Epidermal melanocyte (primary cell): Measurements from ENCODE around the gene MKRN1.

DNA sequence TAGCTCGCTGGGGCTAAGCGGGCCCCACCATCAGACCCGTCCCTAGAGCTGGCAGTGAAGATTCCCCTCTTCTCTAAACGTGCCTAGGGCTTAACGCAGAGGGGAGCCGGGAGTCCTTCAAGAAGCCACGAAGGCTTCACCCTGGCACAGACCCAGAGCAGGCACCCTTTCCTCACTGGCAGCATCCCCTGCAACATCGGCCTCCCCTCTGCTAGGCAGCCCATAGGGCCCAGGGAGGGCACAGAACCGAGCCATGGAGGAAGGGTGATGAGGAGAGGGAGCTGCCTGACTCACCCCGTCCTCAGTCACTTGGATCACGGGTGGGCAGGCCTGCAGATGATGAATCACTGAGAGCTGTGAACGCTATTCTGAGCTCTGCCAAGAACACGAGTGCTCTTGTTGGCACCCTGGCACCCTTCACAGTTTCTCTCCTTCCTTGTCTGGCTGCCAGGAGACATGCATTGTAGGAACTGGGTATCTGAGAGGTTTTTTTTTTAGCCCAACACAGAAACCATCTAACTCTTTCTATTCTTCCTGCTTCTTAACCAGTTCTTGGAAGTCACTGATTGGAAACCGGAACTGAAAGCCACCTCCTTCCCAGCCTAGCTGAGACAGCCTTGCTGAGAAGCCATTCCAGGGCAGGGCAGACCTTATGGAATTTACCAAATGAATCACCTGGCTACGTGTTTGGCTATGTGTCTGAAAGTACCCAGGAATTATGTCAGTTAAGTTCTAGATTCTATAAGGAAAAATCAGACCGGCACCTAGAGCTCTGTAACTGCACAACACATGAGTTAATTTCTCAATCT, 82.2 kb downstream of the SLC37A3 start:
- RRBS, result no CpG with 5 or more reads among the region's 16 CpGs

DNA sequence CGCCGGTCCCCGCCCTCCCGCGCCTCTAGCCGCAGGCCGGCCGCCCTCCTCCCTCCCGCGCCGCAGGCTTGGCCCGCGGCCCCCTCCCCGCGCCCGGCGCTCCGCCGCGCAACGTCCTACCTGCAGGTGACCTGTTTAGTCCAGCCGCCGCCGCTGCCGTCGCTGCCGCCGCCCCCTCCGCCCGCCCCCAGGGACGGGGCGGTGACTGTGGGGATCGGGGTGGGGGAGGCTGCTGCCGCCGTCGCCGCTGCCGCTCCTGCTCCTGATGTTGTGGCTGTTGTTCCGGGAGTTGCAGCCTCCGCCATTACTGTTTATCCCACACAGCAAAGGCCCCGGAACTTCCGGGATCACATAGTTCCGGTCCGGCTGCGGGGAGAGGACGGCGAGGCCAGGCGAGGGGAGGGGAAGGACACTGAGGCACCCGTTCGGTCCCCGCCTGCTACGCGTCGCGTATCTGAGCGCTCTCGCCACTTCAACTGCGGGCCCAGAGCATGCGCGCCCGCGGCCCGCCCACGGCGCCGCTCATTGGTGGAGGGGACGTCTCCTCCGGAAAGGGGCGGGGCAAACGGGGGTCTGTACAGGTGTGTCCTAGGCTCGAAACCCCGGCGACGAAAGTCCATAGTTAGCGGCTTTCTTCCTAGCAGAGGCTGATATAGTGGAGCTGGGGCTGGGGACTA, at the start of gene MKRN1:
MKRN1 (minus strand) TSS at position 466 of the 677 bp plus-strand sequence.
- RRBS, result 3% methylated on average over 13 of the region's 75 CpGs

- RRBS, result no CpG with 5 or more reads among the region's 20 CpGs
These were observed 38.8 kb upstream of the MKRN1 start for GRCh38 chr7:140518061-140518530.

GRCh38 chr7:140672995-140673941, 523 bp downstream of the ADCK2 start:
- RRBS, result 5% methylated on average over 27 of the region's 93 CpGs

GRCh38 chr7:140739649-140740182, 43.2 kb downstream of the NDUFB2 start:
- RRBS, result no CpG with 5 or more reads among the region's 3 CpGs

DNA sequence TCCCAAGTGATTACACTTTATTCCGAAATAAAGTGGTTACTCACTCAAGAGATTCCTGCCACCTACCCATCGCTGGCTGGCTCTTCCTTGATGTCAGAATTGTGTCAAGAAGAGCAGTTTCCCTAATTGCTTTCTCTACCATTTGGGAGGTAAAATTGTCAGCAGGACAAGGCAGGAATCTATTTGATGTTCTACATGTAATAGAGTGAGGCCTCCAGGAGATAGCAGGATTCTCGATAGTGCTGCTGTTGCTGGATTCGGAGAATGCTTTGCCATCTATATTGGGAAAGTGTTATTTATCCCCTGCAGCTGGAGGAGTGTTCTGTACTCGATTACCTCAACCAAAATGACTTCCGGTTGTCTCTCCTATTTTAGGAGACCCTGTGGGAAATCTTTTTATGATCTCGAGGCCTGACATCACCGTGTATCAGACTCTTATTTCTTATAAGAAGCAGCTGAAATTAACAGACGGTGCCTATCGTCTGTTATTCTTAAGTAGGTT, 217.1 kb downstream of the TMEM178B start:
- RRBS, result no CpG with 5 or more reads among the region's 10 CpGs

DNA sequence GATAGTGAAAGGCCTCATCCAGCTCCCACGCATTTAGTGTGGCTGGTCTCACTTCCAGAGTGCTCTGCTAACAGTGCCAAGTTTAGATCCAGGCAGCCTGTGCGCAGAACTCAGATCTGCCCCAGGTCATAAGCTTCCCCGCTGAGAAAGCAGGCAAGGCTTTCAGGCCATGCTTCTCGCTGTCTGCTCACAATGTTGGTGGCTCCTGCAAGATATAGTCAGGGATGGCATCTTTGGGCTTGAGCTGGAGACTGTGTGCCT, 11.4 kb downstream of the AGK start:
- RRBS, result no CpG with 5 or more reads among the region's 4 CpGs

GRCh38 chr7:141573503-141574019, 22.4 kb downstream of the AGK start:
- RRBS, result no CpG with 5 or more reads among the region's 8 CpGs

GRCh38 chr7:142620294-142620790, 128.9 kb upstream of the PRSS1 start:
- RRBS, result no CpG with 5 or more reads among the region's 6 CpGs

GRCh38 chr7:142637155-142637727, 112.0 kb upstream of the PRSS1 start:
- RRBS, result no CpG with 5 or more reads among the region's 6 CpGs

- RRBS, result no CpG with 5 or more reads among the region's 3 CpGs
These were observed 92.8 kb upstream of the PRSS1 start for GRCh38 chr7:142656390-142656965.

- RRBS, result no CpG with 5 or more reads among the region's 6 CpGs
These were observed 37.6 kb upstream of the PRSS1 start for GRCh38 chr7:142711735-142712049.

DNA sequence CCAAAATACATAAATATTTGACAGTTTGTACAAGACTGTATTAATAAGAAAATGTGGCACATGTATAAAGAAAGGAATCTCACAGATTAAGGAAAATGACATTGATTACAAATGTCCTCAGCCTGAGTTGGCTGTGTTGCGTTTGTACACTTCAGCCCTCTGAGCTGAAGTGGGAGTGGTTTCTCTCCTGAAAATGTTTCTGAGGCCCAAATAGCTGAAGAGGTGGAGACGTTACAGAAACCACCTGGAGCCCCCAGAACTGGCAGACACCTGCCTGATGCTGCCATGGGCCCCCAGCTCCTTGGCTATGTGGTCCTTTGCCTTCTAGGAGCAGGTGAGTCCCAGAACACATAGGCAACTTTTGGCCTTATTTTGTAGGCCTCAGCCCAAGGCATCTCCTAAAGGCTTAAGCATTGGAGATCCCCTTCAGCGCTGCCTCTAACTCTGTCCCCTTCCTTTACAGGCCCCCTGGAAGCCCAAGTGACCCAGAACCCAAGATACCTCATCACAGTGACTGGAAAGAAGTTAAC, 34.1 kb upstream of the PRSS1 start:
- RRBS, result no CpG with 5 or more reads among the region's 3 CpGs

DNA sequence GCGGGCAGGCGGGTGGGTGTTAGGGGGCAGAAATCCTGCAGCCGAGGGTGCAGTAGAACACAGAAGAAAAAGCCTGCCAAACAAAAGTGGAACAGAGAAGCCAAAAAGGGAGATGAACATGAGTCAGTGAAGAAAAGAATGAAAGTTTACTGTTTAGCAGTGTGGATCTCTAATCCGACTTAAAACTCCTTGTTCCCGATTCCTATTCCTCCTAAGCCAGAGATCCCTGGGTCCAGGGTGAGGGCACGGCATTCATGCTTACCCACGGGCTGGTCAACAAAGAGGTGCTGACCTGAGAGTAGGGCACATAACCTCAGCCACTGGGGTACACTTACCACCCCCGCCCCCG, 27.1 kb downstream of the PRSS2 start:
- RRBS, result no CpG with 5 or more reads among the region's 9 CpGs

- RRBS, result no CpG with 5 or more reads among the region's 4 CpGs
These were observed 35.2 kb downstream of the PRSS2 start for GRCh38 chr7:142805781-142806521.

GRCh38 chr7:142807568-142808234, 36.9 kb downstream of the PRSS2 start:
- RRBS, result no CpG with 5 or more reads among the region's 5 CpGs

DNA sequence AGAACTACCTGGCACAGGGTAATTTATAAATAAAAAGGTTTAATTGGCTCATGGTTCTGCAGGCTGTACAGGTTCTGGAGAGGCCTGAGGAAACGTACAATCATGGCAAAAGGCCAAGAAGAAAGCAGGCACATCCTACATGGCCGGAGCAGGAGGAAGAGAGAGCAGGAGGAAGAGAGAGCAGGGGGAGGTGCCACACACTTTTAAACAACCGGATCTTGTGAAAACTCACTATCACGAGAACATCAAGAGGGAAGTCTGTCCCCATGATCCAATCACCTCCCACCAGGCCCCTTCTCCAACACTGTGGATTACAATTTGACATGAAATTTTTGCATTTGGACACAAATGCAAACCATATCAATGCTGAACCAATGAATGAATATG, 6.1 kb downstream of the TRPV5 start:
- RRBS, result 3% methylated on average over 1 of the region's 4 CpGs

GRCh38 chr7:143283215-143283880, 1.4 kb upstream of the TMEM139 start:
- RRBS, result no CpG with 5 or more reads among the region's 6 CpGs

GRCh38 chr7:143285830-143287100, 1.5 kb downstream of the TMEM139 start:
- RRBS, result no CpG with 5 or more reads among the region's 20 CpGs

DNA sequence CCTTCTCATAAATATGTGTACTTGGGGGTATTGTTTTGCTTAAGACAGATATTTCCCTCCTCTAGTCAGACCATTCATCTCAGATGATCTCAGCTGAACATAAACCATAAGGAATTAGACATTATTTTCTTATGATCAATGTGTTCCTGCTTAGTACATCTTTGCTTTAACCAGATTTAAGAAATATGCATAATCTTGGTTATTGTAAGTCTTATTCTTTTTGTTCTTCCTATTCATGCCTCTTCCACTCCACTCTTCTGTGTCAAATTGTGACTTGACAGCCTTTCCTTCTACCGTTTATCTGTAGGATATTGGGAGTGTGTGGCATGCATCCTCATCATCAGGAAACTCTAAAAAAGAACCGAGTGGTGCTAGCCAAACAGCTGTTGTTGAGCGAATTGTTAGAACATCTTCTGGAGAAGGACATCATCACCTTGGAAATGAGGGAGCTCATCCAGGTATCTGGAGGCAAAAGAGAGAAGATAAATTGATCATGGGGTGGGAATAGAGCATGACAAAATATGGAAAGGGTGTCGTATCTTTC, 3.2 kb downstream of the CASP2 start:
- RRBS, result no CpG with 5 or more reads among the region's 4 CpGs